Bronchus fibroblast of lung (primary cell): ENCODE measurements around a stretch of chr12.

- RAMPAGE, long total RNA, result no peak
Measured at GRCh38 chr12:95380841-95381514, 93.0 kb upstream of the METAP2 start.

GRCh38 chr12:95623407-95623965 is 72.2 kb upstream of the USP44 start:
- RAMPAGE, long total RNA, result no peak

DNA sequence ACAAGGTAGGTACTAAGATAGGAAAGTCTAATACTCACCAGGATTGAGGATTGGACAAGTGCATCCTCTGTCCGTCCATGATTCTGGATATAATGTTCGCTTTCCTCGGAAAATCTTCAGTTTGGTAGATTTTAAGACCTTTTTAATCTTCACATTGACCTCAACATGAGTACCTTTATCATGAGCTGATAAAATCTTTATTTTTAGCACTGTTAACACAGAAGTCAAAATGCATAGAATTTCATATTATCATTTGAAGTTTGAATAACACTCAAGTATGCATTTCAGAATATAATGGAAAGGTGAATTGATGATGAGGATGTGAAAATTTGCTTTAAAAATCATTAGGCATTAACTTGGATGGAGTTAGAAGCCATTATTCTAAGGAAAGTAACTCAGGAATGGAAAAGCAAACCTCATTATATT is 114.5 kb upstream of the USP44 start:
- RAMPAGE, long total RNA, result no peak

DNA sequence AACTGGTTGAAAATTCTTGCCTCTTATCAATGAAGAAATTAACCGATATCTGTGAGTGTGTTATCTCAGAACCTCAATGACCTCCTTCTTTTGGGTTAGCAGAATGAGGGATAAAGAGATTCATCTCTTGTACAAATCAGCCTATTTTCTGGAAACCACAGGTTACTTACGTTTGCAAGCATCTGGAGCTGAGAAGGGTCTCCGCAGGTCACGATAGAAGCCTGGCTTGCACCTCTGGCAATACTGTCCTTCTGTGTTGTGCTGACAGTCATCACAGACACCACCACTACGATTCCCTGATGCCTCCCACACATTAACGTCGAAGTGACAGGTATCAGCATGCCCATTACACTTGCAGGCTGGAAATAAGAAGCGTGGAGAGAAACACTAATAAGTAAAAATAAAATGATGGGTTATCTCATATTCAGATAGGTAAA is 80.3 kb downstream of the NTN4 start:
- RAMPAGE, long total RNA, result no peak

DNA sequence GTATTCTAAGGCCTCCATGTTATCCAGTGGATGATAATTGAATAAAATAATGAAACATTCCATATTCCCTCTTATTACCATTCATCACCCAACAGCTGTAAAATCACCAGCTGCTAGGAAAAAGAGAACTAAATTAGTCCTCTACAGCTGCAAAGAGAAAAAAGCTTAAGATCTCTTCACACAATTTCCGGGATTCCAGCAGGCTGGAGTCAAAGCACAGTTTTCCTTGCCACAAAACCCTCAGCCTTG is 57.5 kb downstream of the NTN4 start:
- RAMPAGE, long total RNA, result no peak

GRCh38 chr12:95739447-95740460 is 50.8 kb downstream of the NTN4 start:
- RAMPAGE, long total RNA, result no peak

- RAMPAGE, long total RNA, result no peak
Measured at GRCh38 chr12:95944381-95944645, 1.2 kb downstream of the AMDHD1 start.

DNA sequence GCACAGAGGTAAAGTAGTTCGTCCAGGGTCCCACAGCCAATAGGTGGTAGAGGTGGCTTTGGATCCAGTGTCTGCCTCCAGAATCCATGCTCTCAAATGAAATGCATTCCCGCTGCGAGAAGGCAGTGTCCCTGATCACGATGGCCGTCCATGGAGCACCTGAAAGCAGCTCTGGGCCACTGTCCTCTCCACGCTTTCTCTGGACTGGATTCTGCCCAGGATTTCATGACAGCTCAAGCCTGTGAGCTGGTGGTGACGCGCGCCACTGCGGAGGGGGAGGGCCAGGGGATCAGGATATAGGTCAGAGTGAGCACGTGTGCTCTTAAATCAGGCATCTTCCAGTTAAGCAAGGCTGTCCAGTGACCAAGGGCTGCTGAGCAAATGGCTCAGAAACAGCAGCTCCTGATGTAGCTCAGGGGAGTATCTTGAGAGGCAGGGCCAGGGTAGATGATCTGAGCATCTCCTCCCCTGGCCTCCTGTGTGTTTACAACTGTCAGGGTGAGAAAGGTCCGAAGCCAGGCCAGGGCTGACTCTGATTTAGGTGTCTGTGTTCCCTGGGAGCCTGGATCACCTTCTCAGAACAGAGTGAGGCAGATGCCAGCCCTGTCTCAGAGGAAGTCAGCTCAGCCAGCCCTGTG is 55.1 kb downstream of the ELK3 start:
- RAMPAGE, long total RNA, result no peak

DNA sequence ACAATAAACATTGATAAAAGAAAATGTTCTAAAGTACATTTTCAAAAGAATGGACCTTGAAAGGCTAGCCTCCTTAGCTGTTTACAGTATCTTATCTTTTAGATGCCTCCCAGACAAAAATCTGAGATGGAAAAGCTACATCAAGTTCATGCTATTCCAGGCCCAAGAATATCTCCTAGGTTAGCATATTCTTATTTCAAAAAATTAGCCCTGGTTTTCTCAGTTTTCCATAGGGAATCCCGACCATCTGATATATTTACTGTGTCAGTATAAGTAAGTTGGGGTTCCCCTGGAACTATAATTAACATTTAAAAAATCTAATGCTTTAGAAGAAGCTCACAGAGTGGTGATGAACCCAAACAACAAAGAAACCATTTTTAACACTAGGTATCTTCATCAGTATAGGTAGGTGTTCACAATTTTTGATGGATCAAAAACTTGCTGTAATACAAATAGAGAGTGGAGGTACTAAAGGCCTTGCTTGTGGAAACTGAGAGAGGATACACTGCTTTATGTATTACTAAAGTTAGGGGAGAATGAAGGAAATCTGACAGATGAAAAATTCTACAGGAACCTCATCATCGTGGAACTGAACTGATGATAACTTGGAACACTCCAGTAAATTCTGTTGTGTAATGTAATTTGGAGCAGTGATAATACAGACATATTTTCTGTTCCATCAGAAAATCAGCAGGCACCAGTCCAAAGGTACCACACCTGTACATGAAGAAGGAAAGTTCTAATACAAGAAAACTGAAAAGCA is 73.8 kb downstream of the ELK3 start:
- RAMPAGE, long total RNA, result no peak

- RAMPAGE, long total RNA, result no peak
Measured at GRCh38 chr12:96502637-96503088, 13.3 kb downstream of the CFAP54 start.

DNA sequence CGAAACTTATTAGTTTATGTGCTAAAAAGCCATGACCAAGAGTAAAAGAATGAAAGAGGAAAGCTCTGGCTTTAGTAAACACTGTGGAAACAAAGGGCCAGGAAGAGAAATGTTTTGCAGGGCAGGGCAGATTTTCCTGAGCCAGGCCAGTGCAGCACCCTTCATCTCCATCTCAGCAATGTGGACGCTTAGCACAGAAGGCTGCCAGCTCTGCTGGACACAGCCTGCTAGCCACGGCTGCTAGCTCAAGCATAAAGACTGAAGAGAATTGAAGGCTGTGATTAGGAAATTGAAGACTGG is 235.9 kb downstream of the NEDD1 start:
- RAMPAGE, long total RNA, result no peak

GRCh38 chr12:98419515-98420262 is 95.7 kb upstream of the TMPO start:
- RAMPAGE, long total RNA, result no peak

DNA sequence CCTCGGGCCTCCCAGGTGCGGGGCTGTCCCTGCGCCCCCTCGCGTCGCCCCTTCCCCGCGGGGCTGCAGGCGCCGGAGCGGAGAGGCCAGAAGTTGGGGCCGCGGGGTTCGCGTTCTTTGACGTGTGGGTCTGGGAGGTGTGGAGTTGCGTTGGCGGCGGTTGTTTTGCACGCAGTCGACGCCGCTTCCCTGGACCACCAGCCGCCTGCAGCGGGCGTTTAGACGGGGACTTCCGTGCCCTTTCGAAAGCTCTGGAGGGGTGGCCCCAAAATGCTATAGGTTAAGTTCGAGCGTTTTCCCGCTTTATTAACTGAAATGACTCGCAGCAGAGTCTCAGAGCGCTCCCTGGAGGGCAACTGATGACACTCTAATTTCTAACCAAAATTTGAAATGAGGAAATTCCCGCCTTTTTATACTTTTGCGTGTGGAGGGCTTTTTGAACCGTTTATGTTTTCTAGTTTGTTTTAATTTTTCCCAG is 888 bp downstream of the TMPO start:
- RAMPAGE, long total RNA, result no peak

GRCh38 chr12:99154450-99155072 is 493.0 kb upstream of the GARIN6 start:
- RAMPAGE, long total RNA, result no peak

DNA sequence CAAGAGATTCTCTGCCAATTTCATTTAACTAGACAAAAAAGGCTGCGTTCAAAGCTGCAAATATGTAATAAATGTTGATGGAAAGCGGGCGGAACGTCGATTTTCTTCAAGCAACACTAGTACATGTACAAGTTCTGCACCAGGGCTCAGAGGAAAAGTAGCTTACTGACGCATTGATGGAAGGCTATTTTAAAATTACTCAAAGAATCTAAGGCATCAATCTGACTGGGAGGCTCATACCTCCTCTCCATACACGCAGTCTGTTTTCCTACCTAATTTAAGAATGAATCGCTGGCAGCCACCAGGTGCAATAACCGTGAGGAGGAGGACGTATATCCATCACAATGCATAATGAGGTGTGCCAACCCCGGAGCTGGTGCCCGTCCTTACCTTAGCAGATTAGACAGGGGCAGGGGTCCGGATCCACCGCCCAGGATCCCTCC is 1.0 kb downstream of the ANKS1B start:
- RAMPAGE, long total RNA, result no peak

DNA sequence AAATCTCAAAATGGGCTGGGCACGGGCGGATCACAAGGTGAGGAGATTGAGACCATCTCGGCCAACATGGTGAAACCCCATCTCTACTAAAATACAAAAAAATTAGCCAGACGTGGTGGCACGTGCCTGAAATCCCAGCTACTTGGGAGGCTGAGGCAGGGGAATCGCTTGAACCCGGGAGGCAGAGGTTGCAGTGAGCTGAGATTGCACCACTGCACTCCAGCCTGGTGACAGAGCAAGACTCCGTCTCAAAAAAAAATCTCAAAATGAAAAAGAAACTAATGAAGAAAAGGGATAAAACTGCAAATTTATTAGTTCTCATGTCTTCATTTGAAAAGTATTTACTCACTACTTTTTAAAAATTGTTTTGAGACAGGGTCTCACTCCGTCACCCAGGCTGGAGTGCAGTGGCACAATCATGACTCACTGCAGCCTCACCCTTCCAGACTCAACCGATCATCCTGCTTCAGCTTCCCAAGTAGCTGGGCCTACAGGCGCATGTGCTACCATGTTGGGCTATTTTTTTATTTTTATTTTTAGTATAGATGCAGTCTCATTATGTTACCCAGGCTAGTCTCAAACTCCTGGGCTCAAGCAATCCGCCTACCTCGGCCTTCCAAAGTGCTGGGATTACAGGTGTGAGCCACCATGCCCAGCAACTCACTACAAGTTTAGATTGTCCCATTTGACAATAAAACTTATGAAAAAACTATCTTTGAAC is 35.1 kb downstream of the BLTP3B start:
- RAMPAGE, long total RNA, result no peak

DNA sequence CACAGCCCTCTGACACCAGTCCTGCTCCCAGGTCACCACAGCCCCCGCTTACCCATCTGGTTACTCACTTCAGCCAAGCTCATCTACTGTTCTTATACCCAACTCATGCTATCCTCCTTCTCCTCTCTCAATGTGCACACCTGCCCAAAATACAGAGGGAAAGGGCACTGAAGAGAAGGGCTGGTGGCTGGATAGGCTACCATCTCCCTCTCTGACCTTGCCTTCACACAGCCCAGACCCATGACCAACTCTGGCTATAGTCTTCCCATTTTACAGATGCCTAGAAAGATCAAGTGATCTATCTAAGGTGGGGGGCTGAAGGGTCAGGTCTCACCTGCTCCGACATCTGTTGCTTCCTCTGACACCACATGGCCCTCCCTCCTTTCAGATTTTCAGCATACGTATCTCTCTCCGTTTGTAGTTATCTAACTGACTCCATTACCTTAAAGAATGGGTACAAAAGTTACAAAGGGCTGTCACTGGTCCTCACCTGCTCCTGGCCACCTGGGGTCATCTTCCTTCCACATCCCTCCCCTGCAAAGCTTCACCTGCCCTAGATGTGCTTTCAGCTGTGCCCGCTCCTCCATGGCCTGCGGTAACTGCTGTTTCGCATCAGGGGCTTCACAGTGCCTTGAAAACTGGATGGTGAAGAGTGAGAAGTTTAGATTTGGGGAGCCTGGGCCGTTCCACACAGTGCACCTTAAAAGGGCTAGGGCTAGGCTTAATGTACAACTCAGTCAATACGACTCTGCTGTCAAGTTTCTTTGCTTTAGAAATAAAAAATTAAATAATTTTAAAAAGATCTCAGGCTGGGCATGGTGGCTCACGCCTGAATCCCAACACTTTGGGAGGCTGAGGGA is 24.6 kb upstream of the BLTP3B start:
- RAMPAGE, long total RNA, result no peak

- RAMPAGE, long total RNA, result no peak
Measured at GRCh38 chr12:100328903-100329404, 27.9 kb upstream of the SLC17A8 start.

DNA sequence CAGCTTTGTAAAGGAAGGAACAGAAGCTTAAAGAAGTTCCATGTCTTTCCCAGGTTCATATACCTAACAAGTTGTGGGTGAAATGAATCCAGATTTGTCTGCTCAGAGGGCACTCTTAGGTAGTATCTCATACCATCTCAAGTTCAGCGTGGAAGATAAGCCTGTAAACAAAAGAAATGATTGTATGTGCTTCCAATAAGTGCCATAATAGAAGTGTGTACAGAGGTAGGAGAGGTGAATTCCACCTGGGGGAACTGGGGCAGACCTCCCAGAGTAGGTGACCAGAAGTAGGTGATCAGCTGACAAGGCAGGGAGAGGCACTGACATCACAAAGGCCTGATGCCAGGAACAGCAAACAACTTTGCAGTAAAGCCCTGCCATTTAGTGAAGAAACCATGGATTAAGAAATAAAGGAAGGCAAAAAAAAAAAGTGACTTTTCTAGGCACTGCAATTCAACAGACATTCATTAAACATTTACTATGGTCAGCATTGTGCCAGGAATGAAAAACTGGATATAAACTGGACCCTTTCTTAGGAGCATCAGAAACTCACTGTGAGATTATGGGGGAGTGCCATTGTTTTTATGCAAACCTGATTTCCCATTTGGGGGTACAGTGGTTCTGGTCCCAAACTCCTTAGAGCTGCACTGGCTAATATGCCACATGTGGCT is 31.2 kb downstream of the NR1H4 start:
- RAMPAGE, long total RNA, result no peak

DNA sequence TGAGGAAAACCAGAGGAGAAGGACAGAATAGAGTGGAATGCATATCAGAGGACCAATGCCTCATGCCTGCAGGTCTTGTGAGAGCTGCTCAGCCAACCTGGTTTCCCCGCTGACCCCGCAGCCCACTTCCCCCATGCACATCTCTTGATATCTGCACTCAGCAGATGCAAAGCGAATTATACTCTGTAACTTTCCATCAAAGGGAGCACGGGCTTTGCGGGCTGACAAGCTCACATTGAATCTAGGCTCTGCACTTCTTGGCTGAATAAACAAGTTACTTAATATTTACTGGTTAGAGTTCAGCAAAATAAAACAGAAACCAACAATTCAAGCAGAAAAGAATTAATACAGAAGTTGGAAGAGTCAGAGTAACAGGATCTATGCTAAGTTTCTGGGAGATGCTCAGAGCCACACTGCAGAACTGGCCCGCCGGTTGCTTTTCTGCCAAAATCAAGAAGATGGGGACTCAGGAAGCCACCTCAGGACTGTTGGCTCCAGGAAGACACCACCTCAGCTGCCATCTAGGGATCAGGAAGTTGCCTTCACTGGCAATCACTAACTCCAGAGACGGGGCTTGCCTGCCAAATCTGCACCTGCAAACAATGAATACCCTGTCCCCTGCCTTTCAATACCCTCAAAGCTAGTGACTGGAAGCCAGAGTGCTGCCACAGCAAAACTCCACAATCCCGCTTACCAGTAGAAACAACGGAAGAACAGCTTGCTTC is 46.5 kb downstream of the NR1H4 start:
- RAMPAGE, long total RNA, result no peak